Vein endothelial cell (primary cell): ENCODE results near the gene PBLD.

DNA sequence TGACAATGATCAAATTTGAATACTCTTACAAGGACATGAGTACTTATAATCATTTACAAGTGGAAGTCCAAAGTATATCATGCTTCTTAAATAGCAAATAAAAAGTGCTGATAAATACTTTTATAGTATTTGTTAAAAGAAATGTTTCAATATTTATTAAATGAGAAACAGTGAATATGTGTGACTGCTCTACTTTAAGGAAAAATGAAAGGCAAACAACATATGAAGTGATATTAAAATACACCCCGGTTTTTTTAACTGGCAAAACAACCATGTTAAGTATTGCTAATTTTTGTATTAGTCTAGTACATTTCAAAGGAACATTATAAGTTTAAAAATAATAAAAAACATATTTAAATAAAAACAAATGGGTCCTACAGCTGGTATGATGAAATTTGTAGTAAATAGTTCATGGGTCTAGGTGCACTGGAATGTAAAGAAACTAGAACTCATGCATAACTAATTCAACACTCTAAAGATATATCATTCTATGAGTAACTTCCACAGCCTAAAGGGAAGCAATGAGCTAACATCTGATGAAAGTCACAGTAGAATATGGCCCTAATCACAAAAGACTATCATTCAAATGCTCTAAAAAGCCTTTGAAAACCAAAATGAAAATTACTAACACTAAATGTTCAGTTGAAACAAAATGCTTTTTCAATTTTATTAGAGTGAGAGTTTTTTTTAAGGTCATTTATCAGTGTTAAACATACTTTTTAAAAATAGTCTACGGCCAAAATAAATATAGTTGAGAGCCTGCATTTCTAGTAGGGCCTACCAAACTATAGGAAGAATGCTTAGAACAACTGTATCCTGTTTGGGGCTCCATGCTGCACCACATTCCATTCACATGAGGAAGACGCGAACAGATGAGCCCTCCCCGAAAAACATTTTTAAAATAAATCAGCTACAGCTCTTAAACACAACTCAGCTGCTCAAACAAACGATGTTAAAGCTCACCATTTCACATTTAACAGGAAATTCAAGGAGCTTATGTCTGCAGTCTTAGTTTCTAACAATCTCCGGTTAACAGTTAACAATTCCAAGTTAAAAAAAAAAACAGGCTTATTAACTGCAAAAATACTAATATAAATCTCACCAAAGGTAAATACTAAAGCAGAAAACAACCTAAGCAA lies 134.3 kb downstream of the NRBF2 start:
- CAGE, long polyA plus RNA = no peak

DNA sequence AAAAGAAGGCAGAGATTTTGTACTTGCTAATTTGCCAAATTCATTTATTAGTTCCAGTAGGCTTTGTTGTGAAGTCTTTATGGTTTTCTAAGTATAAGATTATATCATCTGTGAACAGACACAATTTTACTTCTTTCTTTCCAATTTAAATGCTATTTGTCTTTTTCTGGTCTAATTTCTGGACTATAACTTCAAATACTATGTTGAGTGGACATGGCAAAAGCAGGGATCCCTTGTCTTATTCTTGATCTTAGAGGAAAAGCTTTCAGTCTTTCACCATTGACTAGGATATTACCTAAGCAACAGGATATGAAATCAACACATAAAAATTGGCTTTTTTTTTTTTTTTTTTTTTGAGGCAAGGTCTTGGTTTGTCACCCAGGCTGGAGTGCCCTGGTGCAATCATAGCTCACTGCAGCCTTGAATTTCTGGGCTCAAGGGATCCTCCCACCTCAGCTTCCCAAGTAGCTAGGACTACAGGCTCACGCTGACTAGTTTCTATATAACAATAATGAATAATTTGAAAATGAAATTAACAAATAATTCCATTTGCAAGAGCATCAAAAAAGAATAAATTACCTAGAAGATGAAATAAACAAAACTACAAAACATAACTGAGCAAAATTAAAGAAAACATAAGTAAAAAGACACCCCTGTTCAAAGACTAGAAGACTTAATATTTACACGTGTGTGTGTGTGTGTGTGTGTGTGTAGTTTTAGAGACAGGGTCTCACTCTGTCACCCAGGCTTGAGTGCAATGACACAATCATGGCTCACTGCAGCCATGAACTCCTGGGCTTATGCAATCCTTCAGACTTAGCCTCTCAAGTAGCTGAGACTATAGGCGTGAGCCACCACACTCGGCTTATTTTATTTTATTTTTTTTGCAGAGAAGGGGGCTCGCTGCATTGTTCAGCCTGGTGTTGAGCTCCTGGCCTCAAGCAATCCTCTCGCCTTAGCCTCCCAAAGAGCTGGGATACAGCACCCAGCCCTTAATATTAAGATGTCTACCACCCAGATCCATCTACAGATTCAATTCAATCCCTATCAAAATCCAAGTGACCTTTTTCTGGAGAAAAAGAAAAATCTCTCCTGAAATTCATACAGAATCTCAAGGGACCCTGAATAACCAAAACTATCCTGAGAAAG lies 90.6 kb downstream of the JMJD1C start:
- CAGE, long polyA plus RNA = no peak

- CAGE, long polyA plus RNA = no peak
Measured at GRCh38 chr10:63504182-63504533, 17.0 kb upstream of the REEP3 start.

DNA sequence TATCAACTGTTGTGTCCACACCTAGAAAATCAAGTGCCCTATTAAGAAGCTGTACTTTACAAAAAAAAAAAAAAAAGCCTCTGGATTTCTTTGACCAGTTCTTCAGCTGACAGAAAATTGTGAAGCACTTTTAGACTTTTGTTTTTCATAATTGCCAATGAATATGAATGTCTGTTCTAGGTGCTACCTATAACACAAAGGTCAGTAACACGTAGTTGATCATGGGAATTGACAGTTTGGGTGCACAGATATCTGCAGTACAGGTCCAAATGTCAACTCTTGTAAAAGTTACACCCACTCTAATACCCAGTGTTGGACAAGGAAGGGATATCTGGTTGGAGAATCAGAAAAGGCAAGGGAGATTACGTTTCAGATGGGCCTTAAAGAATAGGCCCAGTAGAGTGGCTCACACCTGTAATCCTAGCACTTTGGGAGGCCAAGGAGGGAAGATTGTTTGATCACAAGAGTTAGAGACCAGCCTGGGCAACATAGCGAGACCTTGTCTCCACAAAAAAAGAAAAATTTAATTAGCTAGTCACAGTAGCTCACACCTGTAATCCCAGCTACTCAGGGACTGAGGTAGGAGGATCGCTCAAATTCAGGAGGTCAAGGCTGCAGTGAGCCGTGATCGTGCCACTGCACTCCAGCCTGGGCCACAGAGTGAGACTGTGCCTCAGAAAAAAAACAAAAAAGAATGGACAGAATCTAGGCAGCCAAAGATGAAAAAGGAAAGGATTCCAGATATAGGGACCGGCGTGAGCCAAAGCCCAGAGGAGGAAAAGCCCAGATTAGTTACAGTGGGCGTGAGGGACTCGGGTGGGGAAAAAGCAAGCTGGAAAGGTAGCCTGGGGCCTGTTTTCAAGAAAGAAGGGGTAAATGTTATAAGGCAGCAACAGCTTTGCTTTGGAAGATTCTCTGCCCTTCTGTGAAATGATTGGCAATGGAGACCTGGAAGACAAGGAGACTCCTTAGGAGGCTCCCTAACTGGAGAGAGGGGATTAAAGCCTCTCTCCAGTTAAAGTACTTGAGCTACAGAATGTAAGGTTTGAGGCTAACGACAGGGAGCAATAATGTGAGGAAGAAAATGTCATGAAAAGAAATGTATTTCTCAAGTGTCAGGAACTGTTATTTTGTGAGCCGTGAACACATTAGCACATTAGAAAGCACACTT lies 2.1 kb downstream of the REEP3 start:
- CAGE, long polyA plus RNA = no peak

DNA sequence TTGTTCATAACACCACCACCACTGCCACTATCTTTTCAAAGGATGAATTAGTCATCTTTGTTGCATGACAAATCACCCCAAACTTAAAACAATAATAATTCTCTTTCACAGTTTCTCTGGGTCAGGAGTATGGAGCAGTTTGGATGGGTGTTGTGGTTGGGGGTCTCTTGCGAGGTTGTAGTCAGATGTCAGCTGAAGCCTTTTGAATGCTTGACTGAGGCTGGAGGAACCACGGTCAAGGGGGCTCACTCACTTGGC lies 123.6 kb downstream of the REEP3 start:
- CAGE, long polyA plus RNA = no peak

- CAGE, long polyA plus RNA = no peak
Measured at GRCh38 chr10:63702958-63703528, 181.8 kb downstream of the REEP3 start.

- CAGE, long polyA plus RNA = no peak
Measured at GRCh38 chr10:64036314-64037001, 515.3 kb downstream of the REEP3 start.

GRCh38 chr10:67900687-67901279 lies 16.3 kb downstream of the SIRT1 start:
- CAGE, long polyA plus RNA = no peak

DNA sequence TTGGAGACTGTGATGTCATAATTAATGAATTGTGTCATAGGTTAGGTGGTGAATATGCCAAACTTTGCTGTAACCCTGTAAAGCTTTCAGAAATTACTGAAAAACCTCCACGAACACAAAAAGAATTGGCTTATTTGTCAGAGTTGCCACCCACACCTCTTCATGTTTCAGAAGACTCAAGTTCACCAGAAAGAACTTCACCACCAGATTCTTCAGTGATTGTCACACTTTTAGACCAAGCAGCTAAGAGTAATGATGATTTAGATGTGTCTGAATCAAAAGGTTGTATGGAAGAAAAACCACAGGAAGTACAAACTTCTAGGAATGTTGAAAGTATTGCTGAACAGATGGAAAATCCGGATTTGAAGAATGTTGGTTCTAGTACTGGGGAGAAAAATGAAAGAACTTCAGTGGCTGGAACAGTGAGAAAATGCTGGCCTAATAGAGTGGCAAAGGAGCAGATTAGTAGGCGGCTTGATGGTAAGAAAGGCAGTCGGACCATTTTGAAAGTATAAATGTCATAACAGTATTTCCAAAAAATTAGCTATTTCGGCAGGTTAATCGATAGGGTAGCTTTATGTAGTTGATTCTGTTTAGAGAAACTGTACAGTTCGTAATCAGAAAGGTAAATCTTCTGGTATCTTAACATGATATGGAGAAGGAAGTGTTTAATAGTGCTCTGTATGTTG lies 28.2 kb downstream of the SIRT1 start:
- CAGE, long polyA plus RNA = no peak

- CAGE, long polyA plus RNA = no peak
Measured at GRCh38 chr10:68332216-68332320, 204 bp downstream of the HNRNPH3 start.

- CAGE, long polyA plus RNA = no peak
Measured at GRCh38 chr10:68332586-68333632, at the start of gene PBLD. Gene PBLD, minus strand, starts transcription at chr10:68332928.

GRCh38 chr10:68336911-68337532 lies 4.3 kb upstream of the PBLD start:
- CAGE, long polyA plus RNA = no peak

- CAGE, long polyA plus RNA = no peak
Measured at GRCh38 chr10:68340541-68341403, 8.0 kb upstream of the PBLD start.

GRCh38 chr10:68903984-68904446 lies 2.9 kb downstream of the DDX50 start:
- CAGE, long polyA plus RNA = no peak

DNA sequence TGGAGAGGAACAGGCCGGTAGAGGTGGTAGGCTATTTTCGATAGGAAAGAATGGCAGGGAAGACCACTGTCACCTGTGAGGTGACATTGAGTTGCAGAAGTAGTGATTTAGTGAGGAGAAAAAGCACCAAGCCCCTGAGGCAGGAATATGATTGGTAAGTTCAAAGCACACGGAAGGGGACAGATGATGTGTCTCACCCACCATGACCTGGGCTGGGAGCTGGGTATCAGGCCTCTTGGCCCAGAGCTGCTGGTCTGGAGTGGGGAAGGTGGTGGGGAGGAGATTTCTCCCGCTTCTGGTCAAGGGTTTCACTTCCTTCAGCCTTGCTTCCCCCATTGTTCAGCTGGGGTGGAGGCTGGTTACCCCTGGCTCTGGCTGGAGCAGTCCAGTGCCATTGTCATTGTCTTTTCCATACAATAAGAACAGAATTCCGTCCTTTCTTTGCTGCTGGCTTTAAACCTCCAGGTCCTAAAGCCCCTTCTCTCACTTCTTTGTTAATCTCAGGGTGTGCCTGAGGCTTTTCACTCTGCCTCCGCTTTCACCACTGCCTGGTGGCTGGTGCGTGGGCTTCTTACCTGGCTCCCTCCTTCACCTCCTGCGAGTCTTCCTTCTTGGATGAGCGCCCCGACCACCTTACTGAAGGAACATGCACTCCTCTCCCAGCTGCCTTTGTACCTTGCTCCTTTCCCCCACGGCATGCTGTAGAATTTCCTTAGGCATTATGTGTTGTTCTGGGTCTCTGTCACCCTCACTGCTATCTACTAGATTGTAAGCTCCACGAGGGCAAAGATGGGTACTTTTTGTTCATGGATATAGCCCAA lies 35.7 kb upstream of the SRGN start:
- CAGE, long polyA plus RNA = no peak

- CAGE, long polyA plus RNA = no peak
Measured at GRCh38 chr10:69092741-69093341, 4.9 kb downstream of the SRGN start.

DNA sequence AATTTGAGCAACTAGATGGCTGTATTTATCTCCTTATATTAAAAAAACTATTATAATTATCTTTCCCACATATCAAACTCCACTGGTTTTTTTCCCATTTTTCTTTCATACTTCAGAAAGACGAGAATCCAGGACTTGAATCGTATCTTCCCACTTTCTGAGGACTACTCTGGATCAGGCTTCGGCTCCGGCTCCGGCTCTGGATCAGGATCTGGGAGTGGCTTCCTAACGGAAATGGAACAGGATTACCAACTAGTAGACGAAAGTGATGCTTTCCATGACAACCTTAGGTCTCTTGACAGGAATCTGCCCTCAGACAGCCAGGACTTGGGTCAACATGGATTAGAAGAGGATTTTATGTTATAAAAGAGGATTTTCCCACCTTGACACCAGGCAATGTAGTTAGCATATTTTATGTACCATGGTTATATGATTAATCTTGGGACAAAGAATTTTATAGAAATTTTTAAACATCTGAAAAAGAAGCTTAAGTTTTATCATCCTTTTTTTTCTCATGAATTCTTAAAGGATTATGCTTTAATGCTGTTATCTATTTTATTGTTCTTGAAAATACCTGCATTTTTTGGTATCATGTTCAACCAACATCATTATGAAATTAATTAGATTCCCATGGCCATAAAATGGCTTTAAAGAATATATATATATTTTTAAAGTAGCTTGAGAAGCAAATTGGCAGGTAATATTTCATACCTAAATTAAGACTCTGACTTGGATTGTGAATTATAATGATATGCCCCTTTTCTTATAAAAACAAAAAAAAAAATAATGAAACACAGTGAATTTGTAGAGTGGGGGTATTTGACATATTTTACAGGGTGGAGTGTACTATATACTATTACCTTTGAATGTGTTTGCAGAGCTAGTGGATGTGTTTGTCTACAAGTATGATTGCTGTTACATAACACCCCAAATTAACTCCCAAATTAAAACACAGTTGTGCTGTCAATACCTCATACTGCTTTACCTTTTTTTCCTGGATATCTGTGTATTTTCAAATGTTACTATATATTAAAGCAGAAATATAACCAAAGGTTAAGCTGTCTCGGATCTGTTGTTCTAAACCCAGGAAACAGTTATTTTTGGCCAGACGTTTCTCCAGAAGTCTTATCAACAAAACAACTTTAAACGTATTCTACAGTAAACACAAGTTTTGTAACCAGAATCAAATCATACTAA lies 16.2 kb downstream of the SRGN start:
- CAGE, long polyA plus RNA = no peak

DNA sequence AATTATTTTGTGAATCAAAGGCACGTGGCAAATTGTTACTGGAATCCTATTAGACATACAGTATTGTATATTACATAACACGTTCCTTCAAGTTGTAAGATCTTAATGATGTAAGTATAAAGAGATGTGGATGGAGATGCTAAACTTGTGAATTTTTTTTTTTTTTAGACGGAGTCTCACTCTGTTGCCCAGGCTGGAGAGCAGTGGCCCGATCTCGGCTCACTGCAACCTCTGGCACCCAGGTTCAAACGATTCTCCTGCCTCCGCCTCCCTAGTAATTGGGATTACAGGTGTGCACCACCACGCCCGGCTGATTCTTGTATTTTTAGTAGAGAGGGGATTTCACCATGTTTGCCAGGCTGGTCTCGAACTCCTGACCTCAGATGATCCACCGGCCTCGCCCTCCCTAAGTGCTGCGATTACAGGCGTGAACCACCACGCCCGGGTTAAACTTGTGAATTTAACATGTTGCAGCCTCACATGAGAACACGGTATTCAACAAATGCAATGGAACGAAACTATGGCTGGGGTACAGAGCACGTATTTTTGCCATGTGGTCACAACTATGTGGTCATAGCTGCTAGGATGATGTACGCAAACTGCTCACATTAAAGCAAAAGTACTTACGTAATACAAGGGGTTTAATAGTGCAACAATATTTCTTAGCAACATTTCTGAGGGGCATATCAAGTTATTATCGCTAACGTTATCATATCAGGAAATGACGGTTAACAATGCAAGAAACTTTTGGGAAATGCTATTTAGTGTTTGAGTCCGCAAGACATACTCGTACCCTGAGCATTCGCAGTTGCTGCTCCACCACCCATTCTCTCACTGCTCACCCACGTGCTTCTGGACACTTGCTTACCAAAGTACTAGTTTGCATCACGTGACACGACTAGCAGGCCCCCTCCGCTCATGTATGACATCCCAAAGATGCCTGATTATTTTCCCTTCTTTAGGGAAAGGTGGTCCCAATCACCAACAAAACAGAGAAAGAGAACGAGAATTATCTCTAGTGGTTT lies 645 bp upstream of the SUPV3L1 start:
- CAGE, long polyA plus RNA = no peak

- CAGE, long polyA plus RNA = no peak
Measured at GRCh38 chr10:69209447-69209832, 10.7 kb upstream of the HKDC1 start.

- CAGE, long polyA plus RNA = no peak
Measured at GRCh38 chr10:69229296-69230095, 9.4 kb downstream of the HKDC1 start.